ENCODE results near the gene GPR157.

GRCh38 chr1:8523391-8524155 lies 205.7 kb downstream of the SLC45A1 start:
- PRO-cap, 3 experiments, result no peak in any of the 3 experiments
- RAMPAGE, long total RNA, 2 experiments, result no peak in any of the 2 experiments
- RRBS, result no CpG with 5 or more reads among the region's 5 CpGs

GRCh38 chr1:8626360-8626959 lies 191.0 kb downstream of the RERE start:
- PRO-cap, 3 experiments, result no peak in any of the 3 experiments
- RAMPAGE, long total RNA, 2 experiments, result no peak in any of the 2 experiments
- RRBS, result no CpG with 5 or more reads among the region's 3 CpGs

- PRO-cap, 3 experiments, result no peak in any of the 3 experiments
- RAMPAGE, long total RNA, 2 experiments, result no peak in any of the 2 experiments
- RRBS, result no CpG with 5 or more reads among the region's 6 CpGs
Measured at GRCh38 chr1:8829353-8829848, 12.0 kb upstream of the RERE start.

GRCh38 chr1:8870672-8871586 lies 7.6 kb downstream of the ENO1 start:
- PRO-cap, 3 experiments, result no peak in any of the 3 experiments
- RAMPAGE, long total RNA, 2 experiments, result no peak in any of the 2 experiments
- RRBS, result no CpG with 5 or more reads among the region's 17 CpGs

GRCh38 chr1:9078534-9079438 lies 9.4 kb upstream of the SLC2A5 start:
- PRO-cap, 3 experiments, result no peak in any of the 3 experiments
- RAMPAGE, long total RNA, 2 experiments, result no peak in any of the 2 experiments
- RRBS, result no CpG with 5 or more reads among the region's 20 CpGs

DNA sequence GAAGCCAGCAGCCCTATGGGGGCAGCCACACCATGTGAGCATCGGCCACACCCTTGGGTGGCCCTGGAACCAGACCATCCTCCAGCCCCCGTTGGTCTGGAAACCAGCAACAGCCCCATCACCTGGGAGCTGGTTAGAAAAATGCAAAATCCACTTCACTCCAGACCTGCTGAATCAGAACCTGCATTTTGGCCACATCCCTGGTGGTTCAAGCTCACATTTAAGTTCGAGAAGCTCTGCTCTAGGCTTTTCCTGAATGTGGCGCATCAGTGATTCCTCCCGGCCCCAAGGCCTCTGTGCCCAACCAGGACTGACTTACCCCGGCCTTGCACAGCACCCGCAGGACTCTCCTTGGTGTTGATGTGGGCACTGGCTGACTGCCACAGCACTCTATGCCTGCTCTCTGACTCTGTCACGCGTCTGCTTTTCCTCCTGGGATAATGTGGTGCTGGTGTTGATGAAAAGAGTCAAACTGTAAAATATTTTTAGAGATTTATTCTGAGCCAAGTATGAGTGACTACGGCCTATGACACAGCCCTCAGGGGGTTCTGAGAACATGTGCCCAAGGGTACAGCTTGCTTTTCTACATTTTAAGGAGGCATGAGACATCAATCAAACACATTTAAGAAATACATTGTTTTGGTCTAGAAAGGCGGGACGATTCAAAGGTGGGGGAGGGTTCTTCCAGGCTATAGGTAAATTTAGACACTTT lies 15.4 kb upstream of the SLC2A5 start:
- PRO-cap, 3 experiments, result no peak in any of the 3 experiments
- RAMPAGE, long total RNA, 2 experiments, result no peak in any of the 2 experiments
- RRBS, result no CpG with 5 or more reads among the region's 12 CpGs

DNA sequence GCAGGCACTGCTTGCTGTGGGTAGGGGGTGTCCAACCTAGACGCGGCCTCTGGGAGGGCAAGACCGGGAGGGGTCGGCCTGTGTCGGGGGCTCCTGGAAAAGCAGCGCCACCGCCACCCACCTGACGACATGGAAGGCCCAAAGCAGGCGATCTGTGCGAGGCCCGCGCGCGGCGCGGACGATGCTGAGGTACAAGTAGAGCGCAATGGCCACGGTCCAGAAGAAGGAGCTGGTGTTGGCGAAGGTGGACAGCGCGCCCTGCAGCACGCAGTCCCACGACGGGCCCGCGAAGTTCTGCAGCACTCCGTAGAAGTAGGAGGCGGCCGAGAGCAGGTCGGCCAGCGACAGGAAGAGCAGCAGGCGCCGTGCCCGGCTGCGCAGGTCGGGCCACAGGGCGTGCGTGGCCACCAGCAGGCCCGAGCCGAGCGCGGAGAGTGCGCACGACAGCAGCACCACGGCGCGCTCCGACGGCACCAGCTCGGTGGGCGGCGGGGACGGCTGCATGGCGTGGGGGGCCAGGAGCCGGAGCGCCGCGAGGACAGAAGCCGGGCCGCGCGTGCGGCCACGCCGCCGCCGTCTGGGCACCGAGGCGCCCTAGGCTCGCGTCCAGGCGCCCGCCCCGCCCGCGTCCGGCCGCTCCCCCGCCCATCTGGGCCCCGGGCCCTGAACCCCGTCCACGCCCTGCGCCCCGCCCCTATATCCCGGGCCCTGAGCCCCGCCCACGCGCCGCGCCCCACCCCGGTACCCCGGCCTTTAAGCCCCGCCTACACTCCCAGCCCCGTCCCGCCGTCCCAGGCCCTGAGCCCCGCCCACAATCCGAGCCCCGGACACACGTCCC lies at the start of gene GPR157:
Gene GPR157 (minus strand): TSS at position 579 of the 838 bp plus-strand sequence.
- PRO-cap, 3 experiments, result peak in 3 of 3 experiments; most common plus-strand start position 781 of the sequence (in 1); most common minus-strand start position 579 of the sequence (in 3)
- RAMPAGE, long total RNA, 2 experiments, result no peak in any of the 2 experiments
- RRBS, result 2% methylated on average over 32 of the region's 101 CpGs

DNA sequence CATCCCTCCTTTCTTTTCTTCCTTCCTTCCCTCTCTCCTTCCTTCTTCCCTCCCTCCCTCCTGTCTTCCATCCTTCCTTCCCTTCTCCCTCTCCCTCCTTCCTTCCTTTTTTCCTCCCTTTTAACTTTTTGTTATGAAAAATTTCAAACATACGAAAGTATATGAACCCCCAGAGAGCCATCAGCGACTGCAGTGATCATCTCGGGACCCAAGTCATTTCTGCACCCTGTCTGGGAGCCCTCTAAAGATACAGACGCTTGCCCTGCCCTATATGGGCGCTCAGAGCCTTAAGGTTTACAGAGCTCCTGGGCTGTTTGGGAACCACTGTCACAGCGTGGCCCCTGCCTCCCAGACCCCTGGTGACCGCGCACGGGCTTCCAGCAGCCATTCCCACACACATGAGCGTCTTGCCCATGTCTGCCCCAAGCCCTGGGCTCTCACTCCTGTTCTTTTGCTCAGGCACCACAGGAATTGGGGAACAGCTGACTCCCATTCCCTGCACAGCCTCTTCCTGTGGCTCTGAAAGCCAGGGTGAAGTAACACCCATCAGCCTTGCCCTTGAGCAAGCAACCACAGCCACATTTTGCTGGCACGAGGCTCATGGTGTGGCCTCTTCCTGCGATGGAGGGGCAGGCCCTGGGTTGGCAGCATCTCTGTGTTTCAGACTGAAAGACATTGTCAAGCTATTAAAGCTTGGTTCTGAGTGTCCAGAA lies 14.2 kb upstream of the GPR157 start:
- PRO-cap, 3 experiments, result no peak in any of the 3 experiments
- RAMPAGE, long total RNA, 2 experiments, result no peak in any of the 2 experiments
- RRBS, result no CpG with 5 or more reads among the region's 12 CpGs

DNA sequence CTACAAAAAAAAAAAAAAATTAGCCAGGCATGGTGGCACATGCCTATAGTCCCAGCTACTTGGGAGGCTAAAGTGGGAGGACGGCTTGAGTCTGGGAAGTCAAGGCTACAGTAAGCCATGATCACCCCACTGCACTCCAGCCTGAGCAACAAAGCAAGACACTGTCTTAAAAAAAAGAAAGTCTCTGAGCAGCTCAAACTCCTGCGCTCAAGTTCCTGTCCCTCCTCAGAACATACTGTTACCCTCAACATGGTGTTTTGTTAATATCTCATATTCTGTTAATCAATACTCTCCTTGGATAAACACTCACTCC lies 43.0 kb upstream of the GPR157 start:
- PRO-cap, 3 experiments, result no peak in any of the 3 experiments
- RAMPAGE, long total RNA, 2 experiments, result no peak in any of the 2 experiments
- RRBS, result no CpG with 5 or more reads among the region's 2 CpGs

- PRO-cap, 3 experiments, result peak in 3 of 3 experiments; most common plus-strand start chr1:9198823 (in 1); most common minus-strand start chr1:9198705 (in 2)
- RAMPAGE, long total RNA, 2 experiments, result start-site peak on the minus strand in 1 of 2 experiments, at chr1:9198880-9198909 at its widest, 16 reads per replicate
- RRBS, result 3% methylated on average over 24 of the region's 51 CpGs
Measured at GRCh38 chr1:9198539-9199202, 35.9 kb upstream of the H6PD start.

- PRO-cap, 3 experiments, result no peak in any of the 3 experiments
- RAMPAGE, long total RNA, 2 experiments, result no peak in any of the 2 experiments
- RRBS, result no CpG with 5 or more reads among the region's 21 CpGs
Measured at GRCh38 chr1:9246861-9247290, 12.3 kb downstream of the H6PD start.

GRCh38 chr1:9275367-9276174 lies 17.1 kb upstream of the SPSB1 start:
- PRO-cap, 3 experiments, result no peak in any of the 3 experiments
- RAMPAGE, long total RNA, 2 experiments, result no peak in any of the 2 experiments
- RRBS, result no CpG with 5 or more reads among the region's 14 CpGs

- PRO-cap, 3 experiments, result no peak in any of the 3 experiments
- RAMPAGE, long total RNA, 2 experiments, result no peak in any of the 2 experiments
- RRBS, result no CpG with 5 or more reads among the region's 17 CpGs
Measured at GRCh38 chr1:9337599-9338355, 45.1 kb downstream of the SPSB1 start.

- PRO-cap, 3 experiments, result peak in 1 of 3 experiments; most common plus-strand start chr1:9371910 (in 1); most common minus-strand start chr1:9371828 (in 1)
- RAMPAGE, long total RNA, 2 experiments, result no peak in any of the 2 experiments
- RRBS, result no CpG with 5 or more reads among the region's 25 CpGs
Measured at GRCh38 chr1:9371190-9372375, 78.9 kb downstream of the SPSB1 start.

DNA sequence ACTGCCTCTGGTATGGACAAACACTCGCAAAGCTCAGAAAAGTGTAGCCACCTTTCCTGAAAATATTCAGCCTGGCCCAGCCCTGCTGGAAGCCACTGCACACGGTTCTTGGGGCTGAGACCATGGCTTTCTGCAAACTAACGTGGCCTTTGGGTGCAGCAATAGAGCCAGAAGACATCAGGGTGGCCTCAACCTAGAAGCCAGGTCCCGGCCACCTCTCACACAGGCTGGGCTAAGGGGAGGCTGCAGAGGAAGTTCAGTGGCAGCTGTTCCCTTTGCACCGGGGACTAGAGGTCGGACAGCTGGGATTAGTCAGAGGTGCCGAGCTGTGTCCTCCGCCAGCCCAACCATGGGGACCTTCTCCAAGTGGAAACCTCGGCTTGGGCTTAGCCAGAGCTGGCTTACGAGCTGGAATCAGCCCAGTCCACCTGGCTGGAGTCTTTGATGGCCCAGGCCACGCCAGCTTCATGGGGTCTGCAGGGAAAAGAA lies 107.2 kb downstream of the SPSB1 start:
- PRO-cap, 3 experiments, result no peak in any of the 3 experiments
- RAMPAGE, long total RNA, 2 experiments, result no peak in any of the 2 experiments
- RRBS, result 51% methylated on average over 2 of the region's 11 CpGs

DNA sequence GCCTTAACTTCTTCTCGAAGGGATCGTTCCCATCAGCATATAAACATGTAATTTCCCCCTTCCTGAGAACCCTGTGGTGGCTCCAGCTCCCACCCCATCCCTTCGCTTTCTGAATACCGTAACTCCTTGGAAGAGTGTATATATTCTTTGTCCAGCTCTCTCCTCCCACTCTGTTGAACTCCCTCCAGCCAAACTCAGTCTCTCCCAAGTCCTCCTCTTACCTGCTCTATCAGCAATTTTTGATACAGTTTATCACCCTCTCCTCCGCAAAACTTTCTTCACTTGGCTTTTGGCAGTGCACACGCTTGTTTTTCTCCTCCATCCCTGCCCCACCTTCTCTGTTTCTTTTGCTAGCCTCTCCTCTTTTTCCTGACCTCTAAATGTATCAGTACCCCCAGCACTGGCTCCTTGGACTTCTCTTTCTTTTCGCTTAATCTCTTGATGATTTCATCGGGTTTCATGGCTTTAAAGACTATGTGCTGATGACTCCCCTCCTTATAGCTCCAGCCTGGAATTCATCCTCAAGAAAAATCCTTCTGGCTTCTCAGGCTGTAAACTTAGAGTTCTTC lies 109.8 kb upstream of the SLC25A33 start:
- PRO-cap, 3 experiments, result peak in 3 of 3 experiments; most common plus-strand start position 281 of the sequence (in 2); most common minus-strand start position 111 of the sequence (in 3)
- RAMPAGE, long total RNA, 2 experiments, result no peak in any of the 2 experiments
- RRBS, result no CpG with 5 or more reads among the region's 8 CpGs

GRCh38 chr1:9443979-9444442 lies 95.3 kb upstream of the SLC25A33 start:
- PRO-cap, 3 experiments, result no peak in any of the 3 experiments
- RAMPAGE, long total RNA, 2 experiments, result no peak in any of the 2 experiments
- RRBS, result no CpG with 5 or more reads among the region's 13 CpGs

- PRO-cap, 3 experiments, result no peak in any of the 3 experiments
- RAMPAGE, long total RNA, 2 experiments, result no peak in any of the 2 experiments
- RRBS, result no CpG with 5 or more reads among the region's 9 CpGs
Measured at GRCh38 chr1:9593317-9593945, 4.7 kb downstream of the TMEM201 start.

- PRO-cap, 3 experiments, result peak in 3 of 3 experiments; most common plus-strand start chr1:9689550 (in 2); most common minus-strand start chr1:9689383 (in 3)
- RAMPAGE, long total RNA, 2 experiments, result no peak in any of the 2 experiments
- RRBS, result 1% methylated on average over 46 of the region's 77 CpGs
Measured at GRCh38 chr1:9688962-9689738, 37.6 kb downstream of the PIK3CD start.

DNA sequence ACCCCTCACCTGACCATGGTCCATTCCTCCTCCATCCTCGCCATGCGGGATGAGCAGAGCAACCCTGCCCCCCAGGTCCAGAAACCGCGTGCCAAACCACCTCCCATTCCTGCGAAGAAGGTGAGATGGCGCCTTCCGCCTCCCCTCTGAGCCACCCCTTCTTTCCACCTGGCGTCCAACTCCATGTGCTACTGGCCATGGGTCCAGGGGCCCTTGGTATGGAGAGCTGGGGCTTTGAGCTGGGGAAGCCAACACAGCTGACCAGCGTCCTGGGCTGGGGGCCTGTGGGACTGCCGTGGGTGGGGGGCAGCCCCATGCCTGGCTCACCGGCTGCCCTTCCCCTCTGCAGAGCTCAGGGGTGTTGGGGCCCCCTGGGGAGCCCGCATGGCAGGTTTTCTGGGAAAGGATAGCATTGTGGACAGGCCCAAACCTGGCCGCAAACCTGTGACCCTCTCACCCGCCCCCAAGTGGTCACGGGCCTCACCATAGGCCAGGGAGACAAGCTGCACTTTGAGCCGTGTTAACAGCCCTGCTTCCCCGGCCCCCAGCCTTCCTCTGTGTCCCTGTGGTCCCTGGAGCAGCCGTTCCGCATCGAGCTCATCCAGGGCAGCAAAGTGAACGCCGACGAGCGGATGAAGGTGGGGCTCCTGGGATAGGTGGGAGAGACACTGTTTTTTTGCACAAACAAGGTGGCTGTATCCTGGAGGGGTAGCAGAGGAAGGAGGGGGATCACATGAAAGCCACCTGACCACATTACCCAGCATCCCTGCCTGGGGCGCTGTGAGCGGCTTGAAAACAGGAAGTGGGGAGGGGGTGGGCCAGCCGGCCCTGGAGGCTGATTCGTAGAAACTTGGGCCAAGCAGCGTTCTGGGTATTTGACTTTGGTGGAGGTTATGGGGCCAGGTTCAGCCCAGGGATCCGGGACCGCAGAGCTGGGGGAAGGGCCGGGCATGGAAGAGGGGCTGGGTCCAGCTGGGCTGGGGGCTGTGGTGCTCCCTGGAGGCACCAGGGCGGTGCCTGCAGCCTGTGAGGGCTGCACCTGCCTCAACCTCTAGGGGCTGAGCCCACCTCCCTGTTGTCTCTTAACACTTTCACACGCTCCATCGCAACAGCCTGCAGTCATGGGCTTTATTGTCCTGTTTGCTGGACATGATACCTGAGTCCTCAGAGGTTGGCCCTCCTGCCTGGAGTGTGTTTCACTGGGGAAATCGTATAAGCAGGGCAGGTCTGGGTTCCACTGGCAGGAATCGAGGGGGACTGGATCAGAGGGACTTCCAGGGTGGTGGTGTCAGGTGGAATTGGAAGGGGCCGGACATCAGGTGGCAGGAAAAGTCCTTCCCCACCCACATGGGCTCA lies 65.9 kb downstream of the PIK3CD start:
- PRO-cap, 3 experiments, result peak in 2 of 3 experiments; most common plus-strand start position 798 of the sequence (in 1); most common minus-strand start position 713 of the sequence (in 1)
- RAMPAGE, long total RNA, 2 experiments, result no peak in any of the 2 experiments
- RRBS, result 31% methylated on average over 3 of the region's 38 CpGs